HT1080 (cell line): ENCODE measurements around a stretch of chr7.

GRCh38 chr7:46969570-46969932, 612.4 kb downstream of the TNS3 start:
RAMPAGE:
- cytosol, long total RNA = no peak
- long total RNA = no peak
- nucleus, long total RNA = no peak

DNA sequence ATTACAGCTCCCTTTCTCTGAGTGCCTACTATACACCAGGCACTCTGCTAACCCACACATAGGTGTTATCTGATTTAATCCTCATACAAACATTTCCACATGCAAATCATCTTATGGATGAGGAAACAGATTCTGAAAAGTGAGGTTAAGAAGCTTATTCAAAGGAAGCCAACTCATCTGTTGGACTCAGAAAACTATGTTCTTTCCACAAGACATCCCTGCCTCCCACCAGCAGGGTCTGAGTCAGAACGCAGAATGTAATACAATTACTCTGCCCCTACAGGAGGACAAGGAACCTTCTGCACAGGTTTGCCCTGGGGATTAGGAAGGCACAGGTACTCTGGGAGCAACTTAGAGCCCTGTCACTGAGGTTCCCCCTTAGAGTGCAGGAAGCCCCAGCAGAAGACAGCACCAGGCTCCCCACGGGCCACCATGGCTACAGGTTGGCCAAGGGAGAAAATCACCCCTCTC, 255.7 kb downstream of the TNS3 start:
RAMPAGE:
- cytosol, long total RNA = no peak
- long total RNA = no peak
- nucleus, long total RNA = no peak

RAMPAGE:
- cytosol, long total RNA = no peak
- long total RNA = no peak
- nucleus, long total RNA = no peak
Observed at GRCh38 chr7:47327223-47327845, 254.6 kb downstream of the TNS3 start.

GRCh38 chr7:47336012-47336656, 245.8 kb downstream of the TNS3 start:
RAMPAGE:
- cytosol, long total RNA = no peak
- long total RNA = no peak
- nucleus, long total RNA = no peak

DNA sequence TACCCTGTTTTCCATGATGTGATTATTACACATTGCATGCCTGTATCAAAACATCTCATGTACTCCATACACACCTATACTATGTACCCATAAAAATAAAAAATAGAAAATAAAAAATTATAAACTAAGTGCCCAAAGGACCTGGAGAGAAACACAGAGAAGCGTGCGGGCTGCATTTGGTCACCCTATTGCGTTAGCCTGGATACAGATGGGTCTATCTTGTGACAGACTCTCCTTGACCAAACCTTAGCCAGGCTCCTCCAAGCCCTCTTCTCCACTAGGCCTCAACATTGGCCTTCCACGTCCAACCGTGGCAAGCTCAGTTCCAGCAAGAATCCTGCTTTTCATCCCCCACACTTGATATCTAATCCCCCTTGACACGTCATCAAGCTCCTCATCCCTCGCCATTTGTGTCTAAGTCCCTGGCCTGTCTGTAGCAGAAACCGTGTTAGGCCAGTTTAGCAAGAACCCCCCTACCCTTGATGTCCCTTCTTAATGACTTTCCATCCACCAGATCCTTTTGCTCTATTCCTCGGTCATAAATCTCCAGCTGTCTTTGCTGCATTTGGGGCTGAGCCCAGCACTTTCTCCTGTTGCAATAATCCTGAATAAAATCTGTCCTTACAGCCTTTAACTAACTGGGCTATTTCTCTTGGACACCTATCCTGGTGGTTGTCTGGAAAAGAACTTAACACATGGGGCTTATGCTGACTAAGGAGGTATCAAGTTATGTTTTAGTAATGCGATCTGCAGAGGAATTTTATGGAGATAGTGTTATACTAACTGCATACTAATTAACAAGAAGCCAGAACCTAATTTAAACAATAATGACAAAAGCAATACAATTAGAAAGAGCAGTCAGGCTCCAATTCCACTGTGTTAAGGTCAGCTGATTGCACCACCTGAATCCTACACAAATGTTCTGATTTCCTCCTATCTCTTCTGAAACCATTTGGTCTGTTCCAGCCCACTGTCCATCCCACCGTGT, 245.0 kb downstream of the TNS3 start:
RAMPAGE:
- cytosol, long total RNA = no peak
- long total RNA = no peak
- nucleus, long total RNA = no peak

DNA sequence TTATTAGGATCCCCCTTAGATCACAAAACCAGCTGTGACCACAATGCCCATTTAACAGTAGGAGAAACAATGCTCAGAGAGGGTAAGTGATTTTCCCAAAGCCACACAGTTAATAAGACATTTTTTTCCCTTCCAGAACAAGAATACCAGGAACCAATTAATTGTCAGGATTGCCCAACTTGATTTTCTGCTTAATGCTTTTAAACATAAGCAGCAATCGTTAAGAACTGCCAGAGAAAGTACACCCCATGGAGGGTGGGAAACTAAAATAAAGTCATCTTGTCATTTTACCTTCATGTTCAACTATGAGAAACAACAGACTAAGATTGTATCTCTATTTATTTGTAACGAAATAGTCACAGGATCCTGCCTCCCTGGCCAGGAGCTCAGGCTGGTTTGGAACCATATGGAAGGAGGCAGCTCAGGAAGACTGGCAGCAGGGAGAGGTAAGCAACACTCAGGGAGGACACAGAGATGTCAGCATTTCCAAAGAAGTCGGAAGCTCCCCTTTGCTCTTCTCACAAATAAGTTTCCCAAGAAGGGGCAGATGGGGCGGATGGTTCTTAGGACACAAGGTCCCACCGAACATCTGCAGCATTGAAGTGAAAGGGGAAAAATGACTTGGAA, 129.6 kb downstream of the TNS3 start:
RAMPAGE:
- cytosol, long total RNA = no peak
- long total RNA = no peak
- nucleus, long total RNA = no peak

RAMPAGE:
- cytosol, long total RNA = no peak
- long total RNA = no peak
- nucleus, long total RNA = no peak
Observed at GRCh38 chr7:47470220-47471455, 111.3 kb downstream of the TNS3 start.

GRCh38 chr7:47471828-47472316, 110.0 kb downstream of the TNS3 start:
RAMPAGE:
- cytosol, long total RNA = no peak
- long total RNA = no peak
- nucleus, long total RNA = no peak

DNA sequence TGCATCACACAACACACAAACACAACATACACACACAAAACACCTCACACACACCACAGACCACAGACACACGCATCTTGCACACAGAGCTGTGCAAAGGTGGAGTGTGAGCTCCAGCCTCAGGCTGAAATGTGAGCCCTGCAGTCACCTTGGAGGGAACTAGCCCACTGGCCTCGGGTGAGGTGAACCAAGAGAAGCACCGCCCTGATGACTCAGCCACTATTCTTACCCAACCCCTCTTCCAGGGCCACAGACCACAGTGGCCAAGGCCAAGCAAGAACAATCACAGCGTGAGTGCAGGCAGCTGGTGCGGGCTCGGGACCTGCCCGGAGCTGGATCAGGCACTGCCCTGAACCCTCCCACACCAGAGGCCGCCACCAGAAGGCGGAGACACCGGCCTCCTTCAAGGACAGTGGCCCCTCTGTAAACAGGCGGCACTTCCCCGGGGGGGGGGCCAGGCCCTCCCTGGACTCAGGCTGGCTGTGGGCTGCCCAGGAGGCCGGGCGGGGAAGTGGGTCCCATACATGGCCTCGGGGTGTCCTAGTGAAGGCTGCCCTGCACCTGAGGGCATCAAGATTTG, 106.7 kb downstream of the TNS3 start:
RAMPAGE:
- cytosol, long total RNA = no peak
- long total RNA = no peak
- nucleus, long total RNA = no peak

DNA sequence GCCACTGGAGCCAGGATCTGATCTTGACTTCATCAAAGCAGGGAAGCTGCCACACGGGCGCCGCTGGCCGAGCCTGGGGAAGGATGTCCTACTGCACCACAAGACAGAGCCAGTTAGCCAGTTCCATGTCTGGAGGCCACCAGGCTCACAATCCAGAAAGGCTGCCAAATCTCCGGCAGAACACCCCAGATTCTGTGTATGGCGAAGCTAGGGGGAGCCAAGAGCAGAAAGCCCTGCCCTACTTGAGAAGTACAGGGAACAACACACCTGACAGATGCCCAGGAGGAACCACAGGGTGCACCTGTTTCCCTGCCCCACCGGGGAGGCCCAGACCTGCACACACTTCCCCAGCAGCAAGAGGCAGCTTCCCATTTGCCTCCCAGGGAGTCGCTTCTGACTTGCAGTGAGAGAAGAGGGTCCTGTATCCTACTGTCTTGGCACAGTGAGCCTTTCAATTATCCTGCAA, 101.9 kb downstream of the TNS3 start:
RAMPAGE:
- cytosol, long total RNA = no peak
- long total RNA = no peak
- nucleus, long total RNA = no peak

GRCh38 chr7:47540285-47540780, 41.6 kb downstream of the TNS3 start:
RAMPAGE:
- cytosol, long total RNA = no peak
- long total RNA = no peak
- nucleus, long total RNA = no peak

GRCh38 chr7:47573601-47574271, 8.2 kb downstream of the TNS3 start:
RAMPAGE:
- cytosol, long total RNA = no peak
- long total RNA = no peak
- nucleus, long total RNA = no peak

RAMPAGE:
- cytosol, long total RNA = no peak
- long total RNA = no peak
- nucleus, long total RNA = no peak
Observed at GRCh38 chr7:47575980-47576471, 5.9 kb downstream of the TNS3 start.

DNA sequence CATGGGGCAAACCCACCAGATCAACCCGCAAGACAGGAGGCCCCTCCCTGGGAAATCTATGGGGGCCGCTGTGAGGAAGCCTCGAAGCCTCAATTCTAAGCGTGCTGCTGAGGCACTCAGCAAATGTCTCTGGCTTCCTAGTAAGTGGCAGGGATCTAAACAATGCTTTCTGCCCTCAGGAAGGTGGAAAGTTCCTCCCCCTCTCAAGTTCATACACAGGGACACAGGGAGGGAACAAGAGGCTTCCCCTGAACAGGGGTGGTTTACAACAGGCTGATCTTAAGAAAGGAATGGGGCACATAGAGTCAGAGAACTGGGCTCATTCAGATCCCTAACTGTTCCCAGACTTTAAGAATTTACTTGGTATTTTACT, 2.5 kb downstream of the TNS3 start:
RAMPAGE:
- cytosol, long total RNA = no peak
- long total RNA = no peak
- nucleus, long total RNA = no peak

RAMPAGE:
- cytosol, long total RNA = no peak
- long total RNA = no peak
- nucleus, long total RNA = no peak
Observed at GRCh38 chr7:47601185-47601970, 19.5 kb upstream of the TNS3 start.

RAMPAGE:
- cytosol, long total RNA = no peak
- long total RNA = no peak
- nucleus, long total RNA = no peak
Observed at GRCh38 chr7:47670175-47670459, 88.2 kb upstream of the TNS3 start.

RAMPAGE:
- cytosol, long total RNA = no peak
- long total RNA = no peak
- nucleus, long total RNA = no peak
Observed at GRCh38 chr7:47672163-47672891, 90.4 kb upstream of the TNS3 start.

RAMPAGE:
- cytosol, long total RNA = no peak
- long total RNA = no peak
- nucleus, long total RNA = no peak
Observed at GRCh38 chr7:47941266-47941842, 6.9 kb downstream of the PKD1L1 start.

RAMPAGE:
- cytosol, long total RNA = no peak
- long total RNA = no peak
- nucleus, long total RNA = no peak
Observed at GRCh38 chr7:47999977-48000558, 20.7 kb upstream of the HUS1 start.

RAMPAGE:
- cytosol, long total RNA = no peak
- long total RNA = no peak
- nucleus, long total RNA = no peak
Observed at GRCh38 chr7:48200898-48201713, 29.8 kb downstream of the ABCA13 start.